Epithelial cell of prostate (primary cell): ENCODE measurements around a stretch of chr10.

DNA sequence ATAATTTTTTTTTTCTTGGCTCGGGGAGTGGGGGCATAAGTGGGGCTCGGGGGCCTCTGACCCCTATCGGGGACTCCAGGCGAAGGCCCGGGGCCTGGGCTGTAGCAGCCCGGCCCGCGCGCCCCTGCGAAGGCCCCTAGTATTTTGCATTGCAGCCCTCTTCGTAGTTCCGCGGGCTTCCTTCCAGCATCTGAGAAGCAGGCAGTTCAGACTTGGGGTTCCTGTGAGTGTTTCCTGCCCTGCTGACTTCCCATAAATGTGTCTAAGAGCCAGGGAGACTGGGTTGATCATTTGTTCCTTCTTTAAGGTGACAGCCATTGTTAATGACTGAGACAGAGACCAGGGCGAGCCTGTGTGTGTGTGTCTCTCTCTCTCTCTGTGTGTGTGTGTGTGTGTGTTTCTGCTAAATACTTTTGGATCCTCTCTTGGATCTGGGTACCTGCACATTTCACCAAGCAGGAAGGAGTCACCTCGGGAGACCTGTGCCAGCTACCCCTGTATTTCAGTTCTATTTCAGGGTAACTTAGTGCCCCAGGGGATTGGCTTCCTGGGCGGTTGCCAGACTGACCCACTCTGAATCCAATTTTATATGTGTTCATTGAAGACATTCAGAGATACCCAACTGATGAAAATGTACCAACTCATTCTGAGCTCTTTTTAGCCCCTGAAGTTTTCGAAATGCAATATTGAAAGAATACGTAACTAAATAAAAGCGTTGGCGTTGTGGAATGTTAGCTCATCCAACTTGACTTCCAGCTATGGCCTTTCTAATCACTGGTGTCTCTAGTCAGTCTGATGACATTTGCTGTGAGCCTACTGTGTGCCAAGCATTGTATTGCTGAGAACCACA is 822 bp downstream of the MSRB2 start:
- RRBS, result no CpG with 5 or more reads among the region's 20 CpGs

- RRBS, result 12% methylated on average over 9 of the region's 24 CpGs
Observed at GRCh38 chr10:23174758-23175204, 17.3 kb upstream of the PTF1A start.

DNA sequence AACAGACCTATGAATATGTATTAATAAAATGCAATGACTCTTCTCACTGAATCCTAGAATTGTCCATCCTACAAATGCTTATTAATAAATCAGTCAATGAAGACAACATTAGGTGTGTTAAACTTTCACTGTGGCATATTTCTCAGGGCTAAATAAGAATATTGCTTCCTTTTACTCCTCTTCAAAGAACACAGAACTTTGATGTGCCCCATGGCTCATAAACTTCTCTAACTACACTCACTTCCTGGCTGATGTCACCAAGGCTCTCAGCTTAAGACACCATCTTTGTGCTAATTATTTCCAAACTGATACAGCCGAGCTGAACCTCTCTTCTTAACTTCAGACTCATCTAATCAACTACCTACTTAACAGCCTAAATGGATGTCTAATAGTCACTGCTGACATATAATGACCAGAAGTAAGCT is 3.7 kb downstream of the C10orf67 start:
- RRBS, result no CpG with 5 or more reads among the region's 1 CpG

GRCh38 chr10:23368802-23369305 is 24.3 kb upstream of the C10orf67 start:
- RRBS, result no CpG with 5 or more reads among the region's 2 CpGs

GRCh38 chr10:23442193-23443080 is 3.6 kb downstream of the OTUD1 start:
- RRBS, result no CpG with 5 or more reads among the region's 6 CpGs

DNA sequence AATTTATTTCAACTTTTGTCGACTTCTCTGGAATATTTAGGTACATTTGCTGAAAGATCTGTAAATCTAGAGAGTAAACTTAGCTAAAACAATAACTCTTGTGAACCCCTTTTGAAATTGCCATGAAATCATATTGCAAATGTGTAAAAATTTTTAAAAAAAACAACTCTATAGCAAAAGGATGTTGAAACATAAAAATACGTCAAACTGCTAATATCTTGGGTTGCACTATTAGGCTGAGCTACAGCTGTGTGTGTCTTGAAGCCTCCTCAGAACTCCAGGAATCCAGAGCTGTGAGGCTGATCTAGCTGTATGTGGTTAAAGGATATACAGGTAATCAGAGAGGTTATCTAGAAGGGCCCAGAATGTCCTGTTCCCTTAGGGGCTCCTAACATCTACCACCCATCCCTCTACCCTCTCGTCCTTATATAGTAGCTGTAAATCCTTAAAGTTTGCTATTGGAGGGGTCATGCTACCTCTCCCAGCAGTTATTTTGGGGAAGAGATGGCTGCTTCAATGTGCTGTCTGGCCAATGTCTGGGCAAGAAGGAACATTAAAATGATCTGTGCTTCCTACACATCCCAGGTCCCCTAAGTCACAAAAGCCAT is 89.5 kb upstream of the KIAA1217 start:
- RRBS, result no CpG with 5 or more reads among the region's 3 CpGs

DNA sequence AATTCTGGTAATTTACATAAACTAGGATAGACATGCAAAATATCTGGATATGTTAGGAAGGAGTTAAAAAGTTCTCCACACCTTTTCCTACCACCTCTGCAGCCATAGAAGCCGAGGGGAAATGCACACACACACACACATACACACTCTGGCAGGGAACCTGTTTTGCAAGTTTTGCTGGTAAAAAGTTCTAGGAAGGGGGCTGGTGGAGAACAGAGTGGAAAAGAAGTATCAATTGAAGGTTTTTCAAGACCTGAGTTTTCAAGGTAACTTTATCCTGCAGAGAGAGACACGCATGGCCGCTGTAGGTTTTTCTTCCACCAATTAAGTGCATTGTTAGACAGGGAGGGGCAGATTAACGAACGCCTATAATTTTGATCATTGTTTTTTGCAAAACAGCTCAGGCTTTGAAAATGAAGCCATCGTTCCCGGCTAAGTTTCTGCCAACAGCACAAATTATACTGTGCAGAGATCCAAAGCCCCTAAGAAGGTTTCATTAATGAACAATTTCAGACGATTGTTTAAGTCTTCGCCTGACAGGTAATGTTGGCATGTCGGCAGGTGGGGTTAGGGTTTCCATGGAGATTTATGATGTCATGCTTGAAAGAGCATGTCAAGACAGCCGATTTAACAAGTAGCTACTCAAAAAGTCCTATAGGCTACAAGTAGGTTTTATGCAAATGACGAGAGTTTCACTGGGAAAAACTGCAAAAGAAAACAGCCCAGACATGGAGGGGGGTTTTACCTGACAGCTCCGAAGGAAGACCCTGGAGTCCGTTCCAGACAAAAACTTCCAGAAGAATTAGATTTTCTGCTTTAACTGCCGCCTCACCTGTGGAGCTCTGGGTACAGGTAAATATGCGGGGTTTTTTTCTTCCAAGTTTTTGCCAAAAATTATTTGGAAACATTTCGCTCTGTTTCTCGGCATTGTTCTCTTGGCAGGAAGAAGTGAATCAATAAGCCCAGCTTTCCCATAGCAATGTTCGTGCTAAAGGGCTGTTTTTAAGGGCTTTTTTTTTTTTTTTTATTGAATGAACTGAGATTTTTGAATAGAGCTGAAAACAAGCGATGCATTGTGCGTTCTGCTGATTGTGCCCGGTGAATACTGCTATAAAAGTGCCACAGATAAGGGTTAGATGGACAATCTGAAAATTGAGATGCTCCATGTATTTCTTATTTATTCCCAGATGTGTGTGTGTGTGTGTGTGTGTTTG is 30.0 kb downstream of the KIAA1217 start:
- RRBS, result no CpG with 5 or more reads among the region's 22 CpGs

DNA sequence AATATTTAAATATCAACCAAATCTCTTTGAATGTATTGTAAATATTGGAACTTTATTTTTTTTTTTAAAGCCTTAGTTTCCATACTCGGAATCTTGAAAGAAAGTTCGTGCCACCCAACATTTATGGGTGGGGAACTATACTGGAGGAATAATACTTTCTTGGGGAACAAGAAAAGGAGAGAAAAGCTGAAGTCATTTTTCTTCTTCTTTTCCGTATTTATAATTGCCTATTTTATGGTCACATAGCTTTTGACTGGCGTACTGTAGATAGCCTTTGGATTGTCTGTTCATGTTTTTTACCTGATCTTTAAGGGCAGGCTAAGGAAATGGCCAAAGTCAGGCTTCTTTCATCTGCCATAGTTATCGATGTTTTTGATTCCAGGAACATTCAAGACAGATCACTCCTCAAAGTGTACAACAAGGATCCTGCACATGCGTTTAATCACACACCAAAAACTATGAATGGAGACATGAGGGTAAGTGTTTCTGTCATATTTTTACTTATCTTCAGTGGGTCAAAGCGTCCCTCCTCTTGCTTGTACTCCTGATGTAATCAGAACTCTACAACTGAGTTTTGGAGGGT is 229.2 kb downstream of the KIAA1217 start:
- RRBS, result no CpG with 5 or more reads among the region's 7 CpGs

- RRBS, result no CpG with 5 or more reads among the region's 3 CpGs
Observed at GRCh38 chr10:24451369-24451786, 242.4 kb downstream of the KIAA1217 start.

DNA sequence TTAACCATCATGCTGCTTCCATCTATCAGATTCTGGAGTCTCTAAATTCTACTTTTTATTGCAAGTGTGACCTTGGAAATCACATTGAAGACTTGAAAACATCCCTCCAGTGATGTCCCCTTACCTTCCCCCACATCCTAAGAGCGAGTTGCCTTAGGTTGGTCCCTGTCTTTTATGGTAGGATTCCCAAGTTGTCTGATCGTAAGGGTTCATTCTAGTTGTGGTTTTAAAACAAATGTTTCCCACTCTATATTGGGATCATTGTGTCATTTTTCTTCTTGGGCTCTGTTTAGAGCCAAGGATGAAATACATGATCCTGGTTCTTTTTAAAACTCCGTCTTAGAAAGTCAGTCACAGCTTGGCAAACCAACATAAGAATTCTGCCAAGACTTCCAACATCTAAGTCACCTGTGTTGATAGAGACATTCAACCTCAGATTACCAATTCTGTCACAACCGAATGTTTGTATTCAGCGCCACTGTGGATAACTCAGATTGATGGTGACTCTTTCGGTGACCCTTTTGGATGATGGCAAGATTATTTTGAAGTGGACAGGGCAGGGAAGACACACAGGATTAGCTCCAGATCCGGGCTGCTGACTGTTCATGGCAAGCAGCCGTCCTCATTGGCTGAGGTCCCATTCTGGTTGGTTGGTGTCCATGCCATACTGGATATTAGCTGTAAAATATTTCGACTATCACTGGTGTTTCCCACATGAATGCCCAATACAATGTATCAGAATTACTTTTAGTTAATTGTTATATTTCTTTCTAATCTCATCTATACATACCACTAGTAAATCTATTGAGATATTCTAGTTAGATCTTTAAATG is 255.4 kb downstream of the ARHGAP21 start:
- RRBS, result no CpG with 5 or more reads among the region's 9 CpGs

GRCh38 chr10:24483388-24484212 is 240.1 kb downstream of the ARHGAP21 start:
- RRBS, result no CpG with 5 or more reads among the region's 11 CpGs

DNA sequence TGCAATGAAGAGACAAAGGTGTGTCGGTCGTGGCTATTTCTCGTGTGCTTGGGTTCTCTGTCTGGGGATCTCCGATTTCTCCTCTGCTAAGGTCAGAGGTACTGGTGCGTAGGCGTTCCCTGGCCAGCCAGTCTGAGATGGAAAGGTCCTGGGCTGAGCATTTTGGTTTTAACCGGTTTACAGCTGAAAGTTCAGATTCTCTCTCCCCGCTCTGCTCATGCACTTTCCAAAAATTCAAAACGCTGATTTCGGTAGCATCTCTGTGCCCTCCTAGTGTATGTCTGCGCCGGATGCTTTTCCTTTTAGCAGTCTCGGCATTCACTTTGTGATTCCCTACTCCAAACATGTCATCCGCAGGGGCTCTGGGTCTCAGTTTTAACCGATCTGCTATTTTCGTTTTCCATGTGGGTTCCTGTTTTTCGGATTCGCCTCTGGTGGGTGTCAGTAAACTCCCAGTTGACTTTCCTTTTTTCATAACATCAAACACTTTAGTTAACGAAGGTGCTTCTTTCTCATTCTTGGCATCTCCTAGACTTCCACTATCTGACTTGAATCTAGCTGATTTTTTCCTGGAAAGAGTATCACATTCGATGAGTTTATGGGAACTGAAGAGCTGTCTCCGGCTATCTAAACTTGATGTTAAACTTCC is 139.0 kb downstream of the ARHGAP21 start:
- RRBS, result no CpG with 5 or more reads among the region's 21 CpGs

- RRBS, result no CpG with 5 or more reads among the region's 3 CpGs
Observed at GRCh38 chr10:24709757-24710534, 13.7 kb downstream of the ARHGAP21 start.

DNA sequence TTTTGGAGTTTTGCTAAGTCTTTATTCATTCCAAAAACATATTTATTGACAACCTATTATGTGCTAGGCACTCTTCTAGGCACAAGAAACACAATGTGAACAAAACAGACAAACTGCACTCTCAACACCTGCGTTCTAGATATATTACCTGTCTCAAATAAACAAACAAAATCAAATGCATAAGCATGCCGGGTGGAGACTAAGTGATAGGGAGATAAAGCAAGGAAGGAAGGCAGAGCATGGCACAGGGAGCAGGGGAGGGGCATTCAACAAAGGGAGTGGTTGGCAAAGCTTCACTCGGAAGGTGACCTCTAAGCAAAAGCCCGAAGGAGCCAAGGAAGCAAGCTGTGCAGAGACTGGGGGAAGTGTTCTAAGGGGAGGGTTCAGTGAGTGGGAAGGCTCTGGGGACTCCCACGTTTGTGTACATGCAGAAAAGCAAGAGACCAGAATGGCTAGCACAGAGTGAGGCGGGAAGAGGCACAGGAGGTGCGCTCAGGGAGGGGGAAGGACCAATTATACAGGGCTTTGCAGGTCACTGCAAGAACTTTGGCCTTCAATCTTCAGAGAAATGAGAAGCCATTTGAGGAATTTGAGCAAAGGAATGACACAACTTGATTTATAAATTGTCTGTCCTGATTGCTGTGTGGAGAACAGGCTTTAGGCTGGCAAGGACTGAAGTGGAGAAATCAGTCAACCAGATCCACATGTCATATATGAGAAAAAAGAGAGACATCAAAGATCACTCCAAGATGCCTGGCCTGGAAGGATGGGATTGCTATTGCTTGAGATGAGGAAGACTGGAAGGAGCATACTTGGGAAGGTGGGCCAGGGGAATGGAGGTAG is 7.4 kb downstream of the ARHGAP21 start:
- RRBS, result no CpG with 5 or more reads among the region's 7 CpGs

DNA sequence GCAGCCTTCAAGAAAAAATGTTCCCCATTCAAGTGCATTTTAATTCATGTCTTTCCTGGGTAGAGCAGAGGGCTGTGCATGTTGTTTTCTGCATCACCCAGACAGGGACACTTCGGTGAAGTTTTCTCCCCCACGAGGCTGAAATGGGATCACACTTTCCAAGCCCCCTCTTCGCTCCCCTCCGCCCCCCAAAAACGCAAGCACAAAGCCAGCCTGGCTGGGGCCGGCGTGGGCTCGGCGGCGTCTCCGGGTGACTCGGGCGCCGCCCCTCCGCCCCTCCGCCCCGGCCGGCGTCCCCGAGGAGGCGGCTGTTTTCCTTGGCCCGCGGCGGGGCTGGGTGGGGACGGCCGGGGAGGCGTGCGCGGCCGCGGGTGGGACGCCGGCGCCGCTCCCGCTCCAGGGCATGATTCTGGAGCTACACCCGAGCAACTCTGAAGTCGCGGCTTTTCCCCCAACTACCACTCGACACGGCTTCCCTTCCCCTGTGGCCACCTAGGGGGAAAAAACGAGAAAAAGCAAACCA is 1.1 kb downstream of the ARHGAP21 start:
- RRBS, result under 1% methylated on average over 11 of the region's 42 CpGs

- RRBS, result no CpG with 5 or more reads among the region's 2 CpGs
Observed at GRCh38 chr10:24762935-24763422, 39.3 kb upstream of the ARHGAP21 start.

- RRBS, result no CpG with 5 or more reads among the region's 16 CpGs
Observed at GRCh38 chr10:24851400-24852261, 100.8 kb downstream of the PRTFDC1 start.

GRCh38 chr10:24952692-24953225 is 353 bp upstream of the PRTFDC1 start:
- RRBS, result 2% methylated on average over 24 of the region's 49 CpGs

DNA sequence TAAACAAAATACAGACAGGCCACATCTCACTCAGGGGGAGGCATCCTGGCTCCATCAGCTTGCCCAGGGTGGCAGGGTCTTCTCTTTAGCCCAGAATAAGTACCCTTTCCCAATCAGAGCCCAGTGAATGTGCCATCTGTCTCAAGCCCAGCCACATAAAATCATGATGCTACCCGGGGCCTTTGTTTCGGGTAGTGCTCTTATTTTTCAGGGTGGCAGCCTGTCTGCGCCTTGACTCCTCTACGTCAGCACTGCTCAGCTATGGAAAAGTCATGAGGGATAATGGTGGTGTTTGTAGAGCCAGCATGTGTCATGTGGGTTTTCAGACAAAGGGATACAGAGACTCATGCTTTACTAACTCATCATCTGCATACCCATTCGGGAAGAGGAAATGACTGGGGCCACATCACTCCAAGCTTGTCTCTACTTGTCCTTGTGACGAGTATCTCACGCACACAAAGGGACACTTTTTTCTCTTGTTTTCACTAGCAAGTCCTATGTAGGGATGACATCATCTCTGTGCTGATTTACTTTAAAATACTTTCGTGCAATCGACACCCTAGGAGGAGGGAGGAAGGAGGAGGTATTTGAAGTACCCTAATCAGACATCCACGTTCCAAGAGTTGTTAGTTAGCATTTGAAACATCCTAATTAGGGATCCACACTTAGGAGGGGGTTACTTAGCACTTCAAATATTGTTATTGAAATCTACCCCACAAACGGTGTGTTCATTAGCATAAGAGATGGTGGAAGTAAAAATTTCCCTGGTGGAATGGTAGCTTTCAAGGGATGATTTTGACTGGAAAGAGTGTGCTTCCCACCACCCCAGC is 51.8 kb downstream of the THNSL1 start:
- RRBS, result no CpG with 5 or more reads among the region's 11 CpGs

- RRBS, result 3% methylated on average over 33 of the region's 57 CpGs
Observed at GRCh38 chr10:25176118-25177097, 1.6 kb downstream of the GPR158 start.